ENCODE data around the genes AFP, CXCL5, EPGN, G3BP2 and SCARB2.

DNA sequence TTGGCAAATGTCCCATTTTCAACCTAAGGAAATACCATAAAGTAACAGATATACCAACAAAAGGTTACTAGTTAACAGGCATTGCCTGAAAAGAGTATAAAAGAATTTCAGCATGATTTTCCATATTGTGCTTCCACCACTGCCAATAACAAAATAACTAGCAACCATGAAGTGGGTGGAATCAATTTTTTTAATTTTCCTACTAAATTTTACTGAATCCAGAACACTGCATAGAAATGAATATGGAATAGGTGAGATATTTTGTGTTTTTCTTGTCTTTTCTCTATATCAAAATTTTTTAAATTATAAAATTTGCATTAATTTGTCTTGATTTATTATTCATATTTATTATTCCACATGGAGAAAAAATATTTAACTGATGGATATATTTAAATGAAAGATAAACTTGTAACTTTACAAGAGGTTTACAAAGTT, at the start of gene AFP:
TSS of gene AFP (plus strand) at position 125 of the 435 bp plus-strand sequence.
- PRO-cap, 2 experiments = no peak in any of the 2 experiments

DNA sequence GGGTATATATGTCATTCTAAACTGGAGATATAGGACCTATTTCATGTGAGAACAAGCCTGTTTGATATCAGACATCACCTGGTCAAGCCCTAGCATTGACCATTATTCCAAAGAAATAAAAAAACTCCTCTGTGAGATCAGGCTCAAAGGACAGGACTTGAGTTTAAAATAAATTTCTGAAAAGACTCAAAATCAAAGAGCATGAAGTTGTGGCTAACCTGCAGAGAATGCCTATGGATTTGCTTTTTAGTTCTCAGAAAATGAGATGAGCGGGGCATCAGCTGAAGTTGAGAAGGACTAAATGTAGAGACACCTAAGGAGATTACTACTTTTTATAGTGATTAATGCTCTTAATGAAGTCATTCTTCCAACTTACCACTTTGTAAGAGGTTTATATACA, 24.2 kb upstream of the CXCL8 start:
- PRO-cap, 2 experiments = no peak in any of the 2 experiments

GRCh38 chr4:73728119-73728364, 12.3 kb upstream of the CXCL8 start:
- PRO-cap, 2 experiments = no peak in any of the 2 experiments

GRCh38 chr4:73741548-73742100, 1.3 kb downstream of the CXCL8 start:
- PRO-cap, 2 experiments = no peak in any of the 2 experiments

DNA sequence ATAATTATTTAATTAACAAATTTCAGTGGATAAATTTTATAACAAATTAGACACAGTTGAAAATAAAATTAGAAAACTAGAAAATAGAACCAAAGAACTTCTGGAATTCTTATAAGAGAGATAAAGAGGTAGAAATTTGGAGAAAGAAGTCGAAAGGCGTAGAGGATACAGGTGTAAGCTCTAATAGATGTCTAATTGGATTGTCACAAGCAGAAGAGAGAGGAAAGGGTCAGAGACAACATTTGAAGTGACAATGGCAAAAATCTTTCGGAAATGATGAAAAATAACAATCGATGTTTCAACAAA, 3.7 kb downstream of the CXCL8 start:
- PRO-cap, 2 experiments = no peak in any of the 2 experiments

- PRO-cap, 2 experiments = peak in 1 of 2 experiments; most common plus-strand start chr4:73998529 (in 1)
These were observed at the start of gene CXCL5 for GRCh38 chr4:73998157-73999178. Gene CXCL5 (minus strand): TSS chr4:73998677.

- PRO-cap, 2 experiments = no peak in any of the 2 experiments
These were observed 665 bp downstream of the CXCL3 start for GRCh38 chr4:74037808-74038240.

DNA sequence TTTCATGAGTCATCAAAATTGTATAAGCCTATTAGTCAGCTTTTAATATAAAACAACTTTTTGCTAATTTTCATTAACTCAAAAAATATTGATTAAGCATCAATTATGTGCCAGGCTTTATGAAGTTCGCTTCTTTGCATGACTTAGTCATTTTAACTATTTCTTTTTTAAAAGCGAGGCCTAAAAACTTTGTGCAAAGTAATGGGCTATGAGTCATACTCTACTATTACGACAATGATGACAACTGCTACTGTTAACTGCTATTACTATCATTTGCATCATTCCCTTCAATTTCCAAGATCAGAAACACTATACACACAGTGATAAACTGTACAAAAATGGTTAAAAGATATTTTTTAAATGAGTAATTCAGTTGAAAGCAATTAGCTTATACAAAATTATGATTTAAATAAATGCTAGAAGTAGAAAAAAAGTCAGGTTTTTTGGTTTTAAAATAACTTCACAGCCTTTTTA, 18.3 kb upstream of the CXCL3 start:
- PRO-cap, 2 experiments = no peak in any of the 2 experiments

DNA sequence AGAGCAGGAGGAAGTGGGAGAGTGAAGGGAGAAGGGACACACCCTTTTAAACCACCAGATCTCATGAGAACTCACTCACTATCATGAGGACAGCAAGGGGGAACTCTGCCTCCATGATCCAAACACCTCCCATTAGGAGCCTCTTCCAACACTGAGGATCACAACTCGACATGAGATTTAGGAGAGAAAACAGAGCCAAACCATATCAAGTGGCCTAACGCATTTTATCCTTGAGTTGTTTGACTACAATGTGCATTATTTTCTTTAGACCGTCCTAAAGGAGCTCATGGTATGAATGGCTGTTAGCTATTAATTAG, 19.8 kb downstream of the CXCL2 start:
- PRO-cap, 2 experiments = no peak in any of the 2 experiments

- PRO-cap, 2 experiments = no peak in any of the 2 experiments
These were observed 8.9 kb downstream of the MTHFD2L start for GRCh38 chr4:74166444-74167590.

- PRO-cap, 2 experiments = no peak in any of the 2 experiments
These were observed at the start of gene EPGN for GRCh38 chr4:74308097-74308930. Gene EPGN (plus strand): TSS chr4:74308470.

DNA sequence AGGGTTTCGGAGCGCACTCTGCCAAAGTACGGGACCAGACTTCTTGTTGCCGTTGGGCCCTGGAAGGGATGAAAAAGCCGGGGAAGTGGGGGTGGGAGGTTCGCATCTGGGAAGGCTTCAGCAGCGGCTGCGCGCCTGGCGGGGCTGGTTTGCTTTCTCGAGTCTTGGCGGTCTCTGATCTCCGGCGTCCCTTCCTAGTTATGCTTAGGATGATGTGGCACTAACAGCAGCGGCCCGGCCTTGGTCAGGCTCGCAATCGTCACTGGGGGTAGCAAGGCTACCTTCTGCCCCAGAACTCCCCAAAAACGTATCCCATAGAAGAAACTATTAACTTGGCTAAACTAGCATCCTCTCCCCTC, 759 bp downstream of the PARM1 start:
- PRO-cap, 2 experiments = no peak in any of the 2 experiments

DNA sequence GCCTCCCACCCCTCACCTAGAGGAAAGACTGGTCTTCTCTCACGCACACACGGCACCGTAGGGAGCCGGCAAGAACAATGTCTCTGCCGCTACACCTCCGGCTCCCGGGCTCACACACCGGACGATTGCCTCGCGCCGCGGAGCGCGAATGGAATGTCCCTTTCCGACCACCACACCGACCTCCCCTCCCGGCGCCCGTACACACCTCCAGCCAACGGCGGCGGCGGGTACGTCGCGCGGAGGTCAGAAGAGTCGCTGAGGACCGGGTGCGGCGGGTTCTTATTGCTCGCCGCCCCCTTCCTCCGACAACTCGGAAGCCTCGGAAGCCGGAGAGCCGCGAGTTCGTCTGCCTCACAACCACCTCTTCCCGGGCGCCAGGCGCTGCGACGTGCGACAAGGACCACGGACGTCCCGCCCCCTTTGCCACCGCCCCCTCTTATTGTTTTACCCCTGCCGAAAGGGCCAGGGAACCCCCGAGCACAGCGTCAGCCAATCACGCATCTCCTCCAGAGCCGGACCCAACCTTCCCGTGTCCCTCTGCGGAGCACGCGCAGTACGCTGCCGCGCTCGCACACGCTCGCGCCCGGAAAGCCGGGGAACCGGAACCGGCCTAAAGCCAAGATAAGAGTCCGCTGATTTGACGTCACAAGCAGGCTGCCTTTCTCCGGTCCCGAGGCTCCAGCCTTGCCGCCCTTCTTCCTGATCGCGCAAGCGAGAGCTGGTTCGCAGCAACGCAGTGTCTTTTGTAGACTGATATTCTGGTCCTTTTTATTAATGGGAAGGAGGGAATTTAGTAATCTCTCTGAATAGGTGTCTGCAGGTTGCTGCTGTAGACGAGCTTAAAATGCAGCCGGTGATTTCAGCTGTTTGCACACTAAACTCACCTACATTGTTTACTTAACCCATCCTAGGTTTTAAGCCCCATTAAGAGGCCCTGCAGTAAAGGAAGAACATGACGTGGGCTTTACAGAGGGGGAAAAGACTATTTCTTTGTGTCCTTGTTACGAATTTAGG, at the start of gene G3BP2:
TSS of gene G3BP2 (minus strand) at position 409 of the 1,014 bp plus-strand sequence.
- PRO-cap, 2 experiments = peak in 1 of 2 experiments; most common plus-strand start position 660 of the sequence (in 1); most common minus-strand start position 411 of the sequence (in 1)

DNA sequence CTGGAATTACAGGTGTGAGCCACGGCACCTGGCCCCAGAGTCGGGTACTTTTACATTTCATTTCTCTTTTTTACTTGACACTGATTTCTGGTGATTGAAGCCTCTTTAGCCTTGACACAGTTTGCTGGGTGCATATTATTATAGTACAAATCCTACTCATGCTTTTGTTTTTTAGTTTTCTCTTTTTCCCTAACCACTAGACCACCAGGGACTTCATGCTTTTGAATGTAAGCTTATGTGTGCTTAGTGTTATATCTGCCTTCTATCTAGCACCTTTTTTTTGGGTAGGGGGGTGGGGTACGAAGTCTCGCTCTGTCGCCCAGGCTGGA, 4.6 kb downstream of the USO1 start:
- PRO-cap, 2 experiments = no peak in any of the 2 experiments

DNA sequence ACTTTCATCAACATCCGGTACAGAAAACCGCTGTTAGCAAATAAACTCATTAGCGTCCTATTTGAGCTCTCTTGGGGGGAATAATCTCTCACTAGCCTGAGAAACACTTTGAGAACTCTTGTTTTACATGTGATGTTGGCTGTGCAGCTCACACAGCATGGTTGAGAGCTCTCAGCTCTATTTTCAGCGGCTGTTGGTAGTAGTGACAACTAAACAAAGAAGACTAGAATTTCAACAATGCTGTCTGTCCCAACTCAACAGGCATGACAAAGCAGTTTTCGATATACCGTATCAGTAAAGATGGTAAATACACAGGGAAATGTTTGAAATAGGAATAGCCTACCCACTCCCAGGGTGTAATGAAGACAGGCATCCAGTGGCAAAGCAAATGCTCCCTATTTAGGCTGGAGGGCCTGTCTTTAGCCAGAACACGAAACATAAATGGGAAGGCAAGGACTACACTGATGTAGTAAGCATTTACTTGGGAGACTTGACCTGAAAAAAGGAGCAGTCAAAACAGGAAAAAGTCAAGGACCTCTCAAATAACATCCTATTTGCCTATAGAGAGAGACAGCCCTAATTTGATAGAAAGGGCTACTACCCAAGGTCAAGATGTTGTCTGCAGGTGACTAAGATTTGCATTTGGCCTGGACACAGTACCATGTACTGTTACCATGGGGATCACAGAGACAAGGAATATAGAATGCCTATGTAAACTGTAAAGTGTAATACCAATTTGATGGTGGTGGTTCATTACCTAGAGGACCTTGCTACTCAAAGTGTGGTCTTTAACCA, 60.4 kb downstream of the PPEF2 start:
- PRO-cap, 2 experiments = no peak in any of the 2 experiments

- PRO-cap, 2 experiments = no peak in any of the 2 experiments
These were observed 3.6 kb upstream of the CXCL9 start for GRCh38 chr4:76010805-76011439.

DNA sequence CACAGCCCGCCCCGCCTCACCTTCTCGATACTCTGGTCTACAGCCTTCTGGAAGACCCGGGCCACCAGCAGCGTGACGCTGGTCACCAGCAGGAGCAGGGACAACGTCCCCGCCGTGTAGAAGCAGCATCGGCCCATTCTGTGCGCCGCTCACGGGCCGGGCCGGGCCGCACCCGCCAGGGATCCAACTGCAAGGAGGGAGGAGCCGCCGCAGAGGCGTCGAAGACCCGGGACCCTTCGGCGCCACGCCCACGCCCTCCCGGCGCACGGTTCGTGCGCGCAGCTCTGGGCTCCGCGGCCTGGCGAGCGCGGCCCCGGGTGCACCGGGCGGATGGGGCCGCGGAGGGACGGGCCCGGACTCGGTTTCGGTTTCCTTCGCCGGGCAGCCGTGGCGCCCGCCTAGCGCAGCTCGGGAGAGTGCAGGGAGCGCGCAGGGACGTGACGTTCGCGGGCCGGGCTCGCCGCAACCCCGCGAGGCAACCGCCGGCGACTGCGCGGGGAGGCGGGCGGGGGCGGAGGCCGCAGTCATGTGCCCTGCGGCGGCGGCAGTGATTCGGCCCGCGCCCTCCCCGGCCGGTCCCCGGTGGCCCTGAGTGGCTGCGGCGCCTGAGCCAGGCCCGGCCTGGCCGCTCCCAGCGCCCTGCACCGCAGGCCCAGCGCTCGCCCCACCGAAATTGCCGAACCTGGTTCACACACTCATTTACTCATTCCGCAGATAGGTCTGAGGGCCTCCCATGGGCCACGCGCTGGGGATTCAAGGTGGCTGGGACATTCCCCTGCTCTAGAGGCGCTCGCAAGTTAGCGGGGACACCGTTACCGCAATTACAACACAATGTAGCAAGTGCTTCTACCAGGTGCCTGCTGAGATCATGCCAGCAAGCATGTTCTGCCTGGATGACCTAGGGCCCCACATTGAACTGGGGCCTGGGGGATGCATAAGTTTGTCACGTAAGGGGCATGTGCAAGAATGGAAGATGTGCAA, at the start of gene SCARB2:
TSS of gene SCARB2 (minus strand) at position 418 of the 981 bp plus-strand sequence.
- PRO-cap, 2 experiments = peak in 1 of 2 experiments; most common plus-strand start position 591 of the sequence (in 1); most common minus-strand start position 418 of the sequence (in 1)

GRCh38 chr4:76449960-76450361, 14.9 kb downstream of the SHROOM3 start:
- PRO-cap, 2 experiments = no peak in any of the 2 experiments

DNA sequence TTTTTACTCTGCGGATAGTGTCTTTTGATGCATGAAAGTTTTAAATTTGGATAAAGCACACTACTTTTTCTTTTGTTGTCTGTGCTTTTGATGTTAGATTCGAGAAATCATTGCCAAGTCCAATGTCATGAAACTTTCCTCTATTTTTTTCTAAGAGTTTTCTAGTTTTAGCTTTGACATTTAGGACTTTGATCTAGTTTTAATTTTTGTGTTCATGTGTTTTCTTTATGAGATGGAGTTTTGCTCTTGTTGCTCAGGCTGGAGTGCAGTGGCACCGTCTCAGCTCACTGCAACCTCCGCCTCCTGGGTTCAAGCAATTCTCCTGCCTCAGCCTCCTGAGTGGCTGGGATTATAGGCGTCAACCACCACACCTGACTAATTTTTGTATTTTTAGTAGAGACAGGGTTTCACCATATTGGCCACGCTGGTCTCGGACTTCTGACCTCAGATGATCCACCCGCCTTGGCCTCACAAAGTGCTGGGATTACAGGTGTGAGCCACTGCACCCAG, 18.9 kb downstream of the SHROOM3 start:
- PRO-cap, 2 experiments = no peak in any of the 2 experiments

GRCh38 chr4:76498498-76499119, 63.6 kb downstream of the SHROOM3 start:
- PRO-cap, 2 experiments = no peak in any of the 2 experiments